B cell (primary cell): ENCODE results near the genes ZNF19, CHST4 and HPR.

- PRO-cap: no peak
- CAGE, long polyA plus RNA: no peak
Measured at GRCh38 chr16:70706712-70707726, 21.2 kb upstream of the MTSS2 start.

- PRO-cap: no peak
- CAGE, long polyA plus RNA: no peak
Measured at GRCh38 chr16:70724147-70724619, 38.3 kb upstream of the MTSS2 start.

- PRO-cap: no peak
- CAGE, long polyA plus RNA: no peak
Measured at GRCh38 chr16:70726388-70726962, 40.6 kb upstream of the MTSS2 start.

DNA sequence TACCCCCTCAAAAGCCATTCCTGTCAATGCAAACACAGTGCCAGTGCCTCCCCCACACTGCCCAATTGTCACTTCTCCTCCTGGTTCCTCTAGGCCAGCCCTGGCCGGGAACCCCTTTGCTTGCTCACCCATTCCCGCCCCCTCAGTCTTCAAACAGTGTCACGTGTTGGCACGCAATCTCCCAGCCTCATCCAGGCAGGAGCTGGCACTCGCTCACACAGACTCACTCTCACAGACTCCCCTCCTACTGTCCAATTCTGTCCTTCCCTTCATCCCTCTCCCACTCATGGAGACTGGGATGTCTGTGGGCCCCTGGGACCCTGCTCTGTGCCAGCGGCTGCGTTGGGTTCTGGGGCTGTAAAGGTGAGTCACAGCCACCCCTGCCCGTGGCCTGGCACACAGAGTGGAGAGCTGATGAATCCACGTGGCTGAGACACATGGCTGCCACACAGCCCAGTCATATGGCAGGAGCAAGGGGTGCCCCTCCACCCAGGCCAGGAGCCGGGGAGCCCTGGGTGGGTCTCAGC lies 54.8 kb downstream of the VAC14 start:
- PRO-cap: no peak
- CAGE, long polyA plus RNA: no peak

- PRO-cap: no peak
- CAGE, long polyA plus RNA: no peak
Measured at GRCh38 chr16:71287271-71287782, 1.9 kb downstream of the CMTR2 start.

DNA sequence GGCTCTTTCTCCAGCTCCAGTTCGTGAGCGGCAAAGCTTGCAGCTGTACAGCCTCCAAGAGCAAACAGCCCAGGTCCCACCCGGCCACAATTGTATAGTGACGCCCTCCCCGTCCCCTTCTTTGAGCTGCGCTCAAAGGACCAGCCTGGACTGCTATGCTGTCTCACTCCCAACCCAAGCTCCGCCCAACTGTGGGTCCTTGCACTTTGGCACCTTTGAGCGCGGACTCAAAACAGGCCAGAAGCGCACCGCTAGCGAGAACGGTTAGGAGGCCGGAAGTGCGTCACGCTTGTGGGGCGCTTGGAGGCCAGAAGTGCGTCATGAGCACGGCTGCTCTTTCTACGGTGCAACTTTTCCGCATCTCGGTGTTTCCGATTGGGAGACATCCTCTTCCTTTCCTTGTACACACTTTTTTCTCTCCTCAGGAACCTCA lies at the start of gene ZNF19:
Gene ZNF19 (minus strand): TSS at position 266 of the 433 bp plus-strand sequence.
- PRO-cap: no peak
- CAGE, long polyA plus RNA: no peak

DNA sequence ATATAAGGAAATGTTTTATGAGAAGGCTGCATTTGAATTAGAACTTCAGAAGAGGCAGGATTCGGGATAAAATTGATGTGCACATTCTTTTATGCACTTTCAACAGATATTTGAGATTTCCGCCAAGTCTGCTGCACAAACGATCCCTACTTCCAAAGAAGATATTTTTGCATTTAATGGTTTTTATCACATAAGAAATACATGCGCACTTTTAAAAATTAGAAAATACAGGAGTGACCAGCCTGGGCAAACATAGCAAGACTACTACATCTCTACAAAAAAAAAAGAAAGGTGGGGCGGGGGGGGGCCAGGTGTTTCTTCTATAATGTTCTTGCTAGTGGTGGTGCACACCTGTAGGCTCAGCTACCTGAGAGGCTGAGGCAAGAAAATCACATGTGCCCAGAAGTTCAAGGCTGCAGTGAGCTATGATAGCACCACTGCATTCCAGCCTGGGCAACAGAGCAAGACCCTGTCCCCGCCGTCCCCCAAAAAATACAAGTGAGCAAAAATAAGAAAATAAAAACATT lies 10.8 kb upstream of the CHST4 start:
- PRO-cap: no peak
- CAGE, long polyA plus RNA: no peak

DNA sequence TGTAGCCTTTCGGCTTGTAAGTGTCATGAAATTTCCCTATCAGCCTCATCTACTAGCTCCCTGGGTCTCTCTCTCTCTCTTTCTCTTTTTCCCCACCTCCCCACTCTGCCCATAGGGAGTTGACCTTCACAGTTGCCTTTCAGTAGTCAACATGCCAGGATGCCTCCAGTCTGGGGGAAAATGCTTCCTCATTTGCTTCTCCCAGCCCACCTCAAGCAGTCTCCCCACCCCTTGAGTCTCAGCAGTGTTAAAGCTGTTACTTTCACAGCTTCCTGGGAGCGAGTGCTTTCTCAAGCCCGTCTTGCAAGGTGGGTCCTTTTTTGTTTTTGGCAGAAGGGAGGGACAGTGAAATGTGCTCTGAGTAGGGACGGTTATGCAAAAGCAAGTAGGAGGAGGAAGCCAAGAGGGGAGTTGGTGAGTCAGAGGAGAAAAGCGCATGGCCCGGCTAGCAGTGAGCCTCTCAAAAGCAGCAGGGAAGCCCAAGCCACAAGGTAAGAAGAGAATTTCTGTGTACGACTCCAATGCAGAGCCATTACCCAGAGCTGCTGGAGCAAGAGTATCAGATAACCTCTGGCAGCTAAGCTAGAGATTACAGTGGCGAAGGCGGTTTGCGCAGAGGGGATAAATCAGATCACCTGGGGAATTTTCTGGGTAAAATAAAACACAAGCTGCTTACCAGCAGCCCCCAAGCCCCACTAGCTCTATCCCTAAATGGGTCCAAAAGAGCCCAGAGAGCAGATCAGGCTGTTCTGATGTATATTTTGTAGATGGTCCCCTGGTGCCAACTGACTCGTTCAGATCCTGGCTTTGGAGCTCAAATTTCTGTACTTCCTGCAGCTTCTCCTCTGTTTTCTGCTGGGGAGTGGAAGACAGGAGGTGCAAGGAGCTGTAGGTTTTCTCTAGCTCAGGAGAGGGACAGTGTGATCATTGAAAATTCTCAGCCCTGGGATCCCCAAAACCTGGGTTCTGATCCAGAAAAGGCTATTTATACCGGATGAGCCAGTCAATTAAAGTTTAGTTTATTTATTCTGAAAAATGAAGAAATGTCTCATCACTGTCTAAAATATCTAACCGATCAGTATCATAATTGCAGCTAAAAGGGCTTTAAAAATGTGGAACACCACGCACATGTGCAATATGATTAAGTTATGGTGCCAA lies at the start of gene CHST4:
Gene CHST4 (plus strand): TSS at position 422 of the 1,158 bp plus-strand sequence.
- PRO-cap: no peak
- CAGE, long polyA plus RNA: no peak

- PRO-cap: no peak
- CAGE, long polyA plus RNA: no peak
Measured at GRCh38 chr16:71731585-71731967, 7.1 kb upstream of the PHLPP2 start.

DNA sequence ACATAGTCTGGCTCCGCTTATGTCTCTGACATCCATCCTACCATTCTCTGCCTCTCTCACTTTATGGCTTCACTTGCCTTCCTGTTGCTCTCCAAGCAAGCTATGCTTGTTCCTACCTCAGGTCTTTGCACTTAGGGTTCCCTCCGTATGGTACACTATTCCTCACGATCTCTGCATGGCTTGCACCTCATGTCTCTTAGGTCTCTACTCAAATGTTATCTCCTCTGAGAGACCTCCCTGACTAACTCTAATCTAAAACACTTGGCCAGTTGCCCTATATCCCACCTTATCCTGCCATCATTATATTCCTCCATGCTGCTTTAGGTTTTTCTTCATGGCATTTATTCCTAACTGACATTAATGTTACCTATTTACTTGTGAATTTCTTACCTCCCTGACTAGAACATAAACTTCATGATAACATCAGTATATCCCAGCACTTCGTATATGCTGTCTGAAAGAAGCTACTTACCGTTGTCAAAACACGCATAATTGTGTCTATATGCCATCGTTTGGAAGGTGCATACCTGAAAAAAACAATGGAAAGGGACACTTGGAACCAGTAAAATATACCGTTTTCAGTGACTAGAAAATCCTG lies 29.0 kb upstream of the PHLPP2 start:
- PRO-cap: no peak
- CAGE, long polyA plus RNA: no peak

DNA sequence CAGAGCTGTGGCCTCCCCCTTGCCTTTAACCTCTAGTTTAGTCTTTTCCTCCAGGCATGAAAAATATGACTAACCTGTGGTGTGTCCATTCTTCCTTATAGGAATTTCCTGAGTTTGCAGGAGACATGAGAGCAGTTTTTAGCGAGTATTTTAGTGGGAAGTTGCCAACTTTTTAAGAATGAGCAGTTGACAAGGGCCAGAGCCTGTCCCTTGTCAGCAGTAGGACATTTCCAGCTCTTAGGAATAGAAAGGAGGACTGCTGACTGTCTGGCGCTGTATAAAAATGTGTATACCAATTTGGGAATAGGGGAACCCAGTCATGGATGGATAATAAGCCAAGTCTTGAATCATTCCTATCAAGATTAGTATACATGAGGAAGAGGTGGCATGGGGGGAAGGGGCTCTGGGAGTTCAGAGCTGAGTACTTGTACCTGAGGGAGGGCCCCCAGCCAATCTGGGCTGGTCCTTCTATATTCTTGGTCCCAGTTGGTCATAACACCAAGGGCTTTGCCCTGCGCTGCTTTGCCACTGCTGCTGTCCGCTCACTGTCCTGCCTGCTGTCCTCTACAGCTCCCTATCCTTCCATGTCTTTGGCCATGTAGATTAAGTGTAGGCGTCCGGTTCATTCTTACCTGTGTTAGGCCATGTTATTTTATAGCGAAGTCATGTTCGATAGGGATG lies 8.9 kb downstream of the ATXN1L start:
- PRO-cap: no peak
- CAGE, long polyA plus RNA: no peak

- PRO-cap: no peak
- CAGE, long polyA plus RNA: no peak
Measured at GRCh38 chr16:71855787-71856629, 10.2 kb downstream of the ATXN1L start.

DNA sequence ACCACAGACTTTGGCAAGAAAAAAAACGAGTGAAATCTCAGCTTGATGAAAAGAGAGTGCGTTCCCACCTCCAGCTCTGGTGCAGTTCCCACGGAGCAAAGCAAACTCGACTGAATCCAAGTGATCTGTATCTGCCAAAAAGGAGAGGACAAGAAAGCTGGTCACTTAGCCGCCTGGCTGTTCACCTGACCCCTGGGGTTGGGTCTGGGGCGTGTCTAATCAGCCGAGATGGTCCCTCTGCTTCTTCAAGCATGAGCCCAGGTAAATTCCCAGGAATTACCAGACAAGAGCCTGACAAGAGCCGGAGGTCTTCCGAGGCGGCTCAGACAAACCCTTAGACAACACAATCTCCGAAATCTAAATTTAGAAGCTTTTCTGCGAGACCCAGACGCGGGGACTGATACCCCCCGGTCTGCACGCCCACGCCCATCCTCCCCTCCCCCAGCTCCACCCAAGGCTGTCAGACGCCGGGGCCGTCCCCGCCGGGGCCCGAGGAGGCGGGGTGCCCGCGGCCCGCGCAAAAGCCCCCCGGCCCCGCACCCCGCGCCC lies 765 bp downstream of the ZNF821 start:
- PRO-cap: bidirectional peak, plus-strand start at position 463 of the sequence, minus-strand start at position 349 of the sequence
- CAGE, long polyA plus RNA: no peak

DNA sequence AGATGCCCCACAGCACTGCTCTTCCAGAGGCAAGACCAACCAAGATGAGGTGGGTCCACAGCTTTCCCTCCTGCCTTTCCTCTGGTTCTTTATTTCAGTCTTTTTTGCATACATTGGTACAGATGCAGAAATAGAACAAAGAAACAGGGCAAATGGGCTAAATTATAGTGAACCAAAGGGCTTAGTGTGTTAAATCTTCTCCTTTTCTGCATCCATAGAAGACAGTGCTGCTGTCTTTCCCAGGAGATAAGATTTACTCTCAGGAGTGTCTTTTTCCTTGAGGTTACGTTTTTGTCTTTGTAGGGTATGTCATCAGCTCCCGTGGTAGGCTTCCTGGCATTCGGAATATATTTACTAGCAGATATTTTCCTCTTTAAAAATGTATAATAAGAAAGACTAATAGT lies at the start of gene HPR:
Gene HPR (plus strand): TSS at position 15 of the 404 bp plus-strand sequence.
- PRO-cap: no peak
- CAGE, long polyA plus RNA: no peak

- PRO-cap: no peak
- CAGE, long polyA plus RNA: no peak
Measured at GRCh38 chr16:72064419-72064761, 1.4 kb downstream of the HPR start.

DNA sequence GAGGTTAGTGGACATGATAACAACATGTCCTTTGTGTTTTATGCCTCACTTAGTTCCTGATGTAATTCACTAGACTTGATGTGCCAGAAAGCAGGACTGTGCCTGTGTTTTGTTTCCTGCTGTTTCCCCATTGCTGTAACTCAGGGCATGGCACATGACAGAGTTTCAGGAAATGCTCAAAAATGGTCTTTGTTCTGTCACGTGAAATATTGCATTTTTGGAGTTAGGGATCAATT lies 32.7 kb downstream of the DHX38 start:
- PRO-cap: no peak
- CAGE, long polyA plus RNA: no peak

DNA sequence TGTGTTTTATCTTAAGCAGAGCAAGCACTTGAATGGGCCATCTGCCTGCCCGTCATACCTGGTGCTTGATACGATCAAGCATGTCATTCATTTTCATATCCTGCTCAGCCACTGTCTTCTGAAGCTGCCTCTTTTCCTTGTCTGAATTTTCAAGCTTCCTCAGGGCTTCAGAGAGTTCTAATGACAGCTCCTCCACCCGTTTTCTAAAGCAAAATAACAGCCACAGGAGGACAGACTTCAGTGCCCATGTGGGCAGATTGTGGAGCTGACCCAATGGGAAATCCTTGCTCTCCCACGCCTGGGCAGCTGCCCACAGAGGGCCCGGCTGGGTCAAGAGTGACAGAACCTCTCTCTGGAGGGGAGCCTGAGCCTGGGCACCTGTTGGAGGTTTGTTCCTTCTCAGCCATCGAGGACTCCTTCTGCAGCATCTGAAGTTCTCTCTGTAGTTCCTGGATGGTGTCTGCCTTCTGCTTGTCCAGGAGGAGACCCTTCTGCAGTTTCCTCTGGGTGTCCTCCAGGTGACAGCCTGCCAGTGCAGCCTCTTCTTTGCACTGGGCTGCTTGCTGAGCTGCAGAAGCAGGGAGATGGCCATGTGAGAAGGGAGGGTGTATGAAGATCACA lies 36.6 kb downstream of the DHX38 start:
- PRO-cap: no peak
- CAGE, long polyA plus RNA: no peak

- PRO-cap: bidirectional peak, plus-strand start at chr16:72664482, minus-strand start at chr16:72664495; bidirectional peak, plus-strand start at chr16:72664588, minus-strand start at chr16:72664666; bidirectional peak, plus-strand start at chr16:72664827, minus-strand start at chr16:72664781; bidirectional peak, plus-strand start at chr16:72665182, minus-strand start at chr16:72664970
- CAGE, long polyA plus RNA: no peak
Measured at GRCh38 chr16:72664274-72665460, 383.3 kb downstream of the ZFHX3 start.

GRCh38 chr16:72850590-72850879 lies 197.4 kb downstream of the ZFHX3 start:
- PRO-cap: no peak
- CAGE, long polyA plus RNA: no peak

GRCh38 chr16:72952547-72952997 lies 95.4 kb downstream of the ZFHX3 start:
- PRO-cap: no peak
- CAGE, long polyA plus RNA: no peak